GM23338 (cell line): Measurements from ENCODE around the genes NBEA, POSTN and STOML3.

DNA sequence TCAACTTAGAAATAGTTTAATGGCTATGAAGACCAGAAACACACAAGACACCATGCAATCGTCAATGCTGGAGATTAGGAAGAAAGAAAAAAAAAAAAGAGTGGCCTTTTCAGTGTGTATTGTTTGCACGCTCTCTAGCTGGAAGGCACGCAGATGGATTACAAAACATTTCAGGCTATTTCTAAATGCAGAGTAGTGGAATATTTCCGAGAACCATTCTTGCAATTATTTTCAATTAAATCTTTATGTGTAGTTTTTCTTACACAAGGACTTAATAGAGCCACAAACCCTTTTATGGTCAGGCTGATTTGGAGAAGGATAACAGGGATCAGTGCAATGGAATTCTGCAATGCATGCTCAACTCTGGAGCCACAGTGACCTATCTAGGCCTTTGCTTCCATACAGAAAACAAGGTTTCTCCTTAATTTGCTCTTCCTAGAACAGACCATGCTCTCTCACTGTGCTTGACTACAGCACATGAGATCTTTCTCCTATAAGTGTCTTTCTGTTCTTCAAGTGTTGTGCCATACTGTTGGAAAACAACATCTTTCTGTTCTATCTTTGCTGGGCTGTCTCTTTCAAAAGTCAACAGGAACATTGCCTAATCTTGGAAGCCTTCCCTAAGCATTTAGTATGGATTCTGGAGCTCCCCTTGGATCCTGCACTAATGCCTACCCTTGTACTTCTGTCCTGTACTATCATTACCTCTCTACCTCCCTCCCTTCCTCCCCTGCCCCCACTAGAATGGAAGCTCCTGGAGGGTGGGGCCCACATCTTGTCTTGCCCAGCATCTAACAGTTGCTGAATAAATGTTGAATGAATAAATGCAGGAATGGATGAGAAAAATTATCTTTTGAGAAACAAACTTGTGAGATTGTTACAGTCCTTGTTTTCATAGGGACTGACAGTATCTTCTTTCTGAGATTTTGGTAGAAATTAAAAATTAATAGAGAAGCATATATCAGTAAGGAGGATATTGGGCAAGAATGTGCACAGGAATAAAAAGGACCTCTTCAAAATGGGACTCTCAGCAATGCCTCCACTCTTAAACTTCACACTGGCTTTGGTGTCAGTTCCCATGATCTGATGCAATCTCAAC lies 26.8 kb downstream of the STARD13 start:
- PRO-cap: bidirectional peak, plus-strand start outside the sequence, minus-strand start at position 1,085 of the sequence
- RAMPAGE, long total RNA: no peak

GRCh38 chr13:33274270-33274741 lies 11.2 kb downstream of the STARD13 start:
- PRO-cap: no peak
- RAMPAGE, long total RNA: no peak

DNA sequence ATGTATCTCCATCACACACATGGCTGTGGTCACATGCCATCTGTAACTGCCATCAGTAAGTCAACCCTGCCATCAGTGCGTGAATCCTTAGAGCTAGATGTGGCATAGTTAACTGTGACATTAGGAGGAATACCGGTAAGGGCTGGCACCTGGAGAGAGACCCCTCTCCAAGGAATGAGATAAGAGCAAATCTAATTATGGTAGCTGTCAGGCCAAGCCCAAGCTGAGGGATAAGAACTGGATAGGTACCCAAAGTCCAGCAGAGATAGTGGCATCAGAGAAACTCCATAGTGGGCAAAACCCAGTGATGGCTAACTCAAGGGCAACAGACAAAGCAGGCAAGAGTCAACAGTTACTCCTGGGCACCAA lies 28.4 kb upstream of the STARD13 start:
- PRO-cap: no peak
- RAMPAGE, long total RNA: no peak

GRCh38 chr13:33536946-33537639 lies 251.5 kb upstream of the STARD13 start:
- PRO-cap: no peak
- RAMPAGE, long total RNA: no peak

GRCh38 chr13:33543119-33543486 lies 257.5 kb upstream of the STARD13 start:
- PRO-cap: bidirectional peak, plus-strand start at chr13:33543338, minus-strand start at chr13:33543249
- RAMPAGE, long total RNA: no peak

- PRO-cap: no peak
- RAMPAGE, long total RNA: no peak
Measured at GRCh38 chr13:33728068-33728705, 89.8 kb upstream of the RFC3 start.

- PRO-cap: no peak
- RAMPAGE, long total RNA: no peak
Measured at GRCh38 chr13:33968751-33969437, 150.9 kb downstream of the RFC3 start.

DNA sequence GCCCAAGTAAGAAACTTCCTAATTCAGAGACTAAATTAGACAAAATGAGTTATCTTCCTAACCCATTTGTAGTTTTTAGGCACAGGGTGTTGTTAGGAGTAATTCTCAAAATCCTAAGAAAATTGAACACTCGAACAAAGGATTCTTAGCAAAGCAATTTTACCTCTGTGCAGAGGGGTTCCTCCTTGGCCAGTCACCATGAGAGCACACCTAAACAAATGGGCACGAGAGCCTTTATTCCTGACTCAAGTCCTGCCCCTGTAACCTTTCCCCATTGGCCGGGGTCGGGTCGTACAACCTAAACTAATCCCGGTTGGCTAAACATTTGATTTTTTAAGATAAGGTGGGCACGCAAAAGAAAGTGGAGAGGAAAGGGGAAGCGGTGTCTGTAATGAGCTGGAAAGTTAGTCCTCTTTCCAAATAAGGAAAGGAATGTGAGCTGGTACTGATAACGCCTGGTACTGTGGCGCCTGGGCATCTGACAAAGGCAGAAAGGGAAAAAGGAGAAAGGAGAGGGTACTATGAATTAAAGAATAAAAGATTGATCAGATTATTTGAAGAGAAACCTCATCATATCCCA lies 335.4 kb downstream of the RFC3 start:
- PRO-cap: no peak
- RAMPAGE, long total RNA: no peak

DNA sequence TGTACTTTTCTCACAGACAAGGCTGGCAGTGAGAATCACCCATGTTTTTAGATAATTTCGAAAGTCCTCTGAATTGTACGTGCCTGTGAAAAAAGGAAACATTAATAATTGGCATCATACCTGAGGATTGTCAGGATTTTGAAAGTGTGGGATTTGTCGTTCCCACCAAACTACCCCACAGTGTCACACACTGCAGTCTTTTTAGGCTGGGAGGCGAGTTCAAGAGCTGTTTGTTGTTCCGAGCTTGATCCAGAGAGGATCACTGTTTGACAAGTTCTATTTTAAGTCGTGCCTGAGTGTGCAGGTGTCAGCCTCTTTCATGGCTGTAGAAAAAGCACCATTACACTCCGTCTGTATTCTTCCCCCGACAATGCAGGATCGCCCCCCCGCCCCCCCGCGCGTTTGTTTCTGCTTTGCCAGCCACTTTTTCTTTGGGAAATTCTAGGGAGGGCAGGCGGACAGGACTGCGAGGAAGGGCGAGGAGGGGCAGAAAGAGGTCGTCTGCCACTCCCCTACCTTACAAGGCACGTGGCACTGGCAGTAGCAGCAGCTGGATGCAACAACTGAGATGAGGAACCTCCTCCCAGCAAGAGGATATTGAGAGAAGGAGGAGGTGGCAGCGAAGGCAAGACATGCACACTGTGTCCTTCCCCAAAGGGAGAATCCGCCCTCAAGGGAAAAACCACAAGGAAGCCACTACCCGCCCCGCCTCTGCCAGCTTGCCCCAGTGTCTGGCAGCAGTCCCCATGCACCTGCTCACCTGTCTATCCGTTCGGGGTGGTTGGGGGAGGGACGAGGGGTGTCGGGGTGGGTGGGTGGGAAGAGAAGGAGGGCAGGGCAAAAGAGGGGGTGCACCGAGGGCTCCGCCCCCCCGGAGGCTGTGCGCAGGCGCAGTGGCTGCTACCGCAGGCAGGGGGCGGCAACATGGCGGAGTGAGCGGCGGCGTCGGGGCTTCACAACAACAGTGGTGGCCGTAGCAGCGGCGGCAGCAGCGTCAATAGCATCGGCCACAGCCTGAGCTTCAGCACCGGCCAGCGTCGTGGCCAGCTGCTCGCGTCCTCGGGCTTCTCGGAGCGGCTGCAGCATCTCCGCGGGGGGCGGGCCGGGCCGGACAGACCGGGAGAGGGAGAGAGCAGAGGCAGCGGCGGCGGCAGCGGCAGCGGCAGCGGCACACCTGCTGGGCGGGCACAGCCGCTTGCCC lies at the start of gene NBEA:
Gene NBEA (plus strand): TSS at position 891 of the 1,201 bp plus-strand sequence.
- PRO-cap: bidirectional peak, plus-strand start at position 600 of the sequence, minus-strand start at position 570 of the sequence; bidirectional peak, plus-strand start at position 922 of the sequence, minus-strand start at position 733 of the sequence
- RAMPAGE, long total RNA: no peak

- PRO-cap: no peak
- RAMPAGE, long total RNA: no peak
Measured at GRCh38 chr13:35733947-35734166, 257.4 kb upstream of the MAB21L1 start.

DNA sequence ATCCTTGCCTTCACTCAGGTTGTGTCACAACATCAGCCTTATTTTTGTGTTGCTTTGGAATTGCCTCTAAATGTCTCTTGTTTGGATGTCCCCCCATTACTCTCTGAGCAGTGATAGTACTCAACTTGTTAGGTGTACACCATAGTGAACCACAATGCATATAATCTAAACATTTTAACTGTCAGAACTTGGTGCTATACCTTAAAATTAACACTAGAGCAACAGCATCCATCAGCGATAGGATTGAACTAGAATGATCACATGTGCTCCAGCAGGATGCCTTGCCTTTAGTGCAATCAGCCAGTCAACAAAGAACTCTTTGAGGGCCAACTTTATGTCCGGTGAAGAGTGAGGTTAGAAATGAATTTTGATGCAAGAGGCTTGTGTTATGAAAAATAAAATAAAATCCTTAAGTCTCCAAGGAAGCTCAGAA lies 61.5 kb downstream of the DCLK1 start:
- PRO-cap: no peak
- RAMPAGE, long total RNA: no peak

GRCh38 chr13:36998173-36999057 lies 725 bp downstream of the ALG5 start:
- PRO-cap: bidirectional peak, plus-strand start at chr13:36998812, minus-strand start at chr13:36998712
- RAMPAGE, long total RNA: no peak

- PRO-cap: unidirectional peak, minus-strand start at chr13:37106798
- RAMPAGE, long total RNA: no peak
Measured at GRCh38 chr13:37106637-37106953, 1.1 kb upstream of the CSNK1A1L start.

GRCh38 chr13:37598543-37599004 lies at the start of gene POSTN:
POSTN (minus strand) TSS chr13:37598768.
- PRO-cap: no peak
- RAMPAGE, long total RNA: no peak

GRCh38 chr13:37868393-37869641 lies 755 bp downstream of the TRPC4 start:
- PRO-cap: bidirectional peak, plus-strand start at chr13:37868802, minus-strand start at chr13:37868798; bidirectional peak, plus-strand start at chr13:37868982, minus-strand start at chr13:37869017; bidirectional peak, plus-strand start at chr13:37869329, minus-strand start at chr13:37869772
- RAMPAGE, long total RNA: no peak

DNA sequence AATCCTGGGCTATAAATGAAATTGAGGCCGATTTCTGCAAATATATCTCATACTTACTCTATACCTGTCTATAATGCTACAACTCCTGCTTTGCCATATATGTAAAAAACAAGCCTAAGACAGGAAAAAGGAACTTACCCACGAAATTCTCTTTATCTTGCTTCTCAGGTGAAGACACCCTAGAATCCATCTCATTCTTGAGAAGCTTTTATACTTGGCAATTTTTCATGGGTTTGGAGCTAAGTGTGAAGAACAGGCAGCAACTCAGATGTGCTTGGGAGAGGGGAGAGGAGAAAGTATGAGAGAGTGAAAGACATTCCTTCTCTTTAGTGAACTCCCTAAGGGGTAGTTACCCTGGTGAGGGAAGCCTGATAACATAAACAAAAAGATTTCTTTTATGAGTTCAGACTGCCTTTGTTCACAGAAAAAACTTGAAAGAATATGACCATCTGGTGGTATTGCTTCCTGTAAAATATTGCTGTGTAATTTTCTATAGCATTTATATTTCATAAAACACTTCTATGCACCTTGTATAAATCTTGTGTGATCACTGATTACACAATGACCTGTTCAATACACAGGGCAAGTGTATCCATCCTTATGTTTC lies at the start of gene STOML3:
Gene STOML3 (minus strand): TSS at position 300 of the 607 bp plus-strand sequence.
- PRO-cap: unidirectional peak, minus-strand start at position 300 of the sequence
- RAMPAGE, long total RNA: no peak

DNA sequence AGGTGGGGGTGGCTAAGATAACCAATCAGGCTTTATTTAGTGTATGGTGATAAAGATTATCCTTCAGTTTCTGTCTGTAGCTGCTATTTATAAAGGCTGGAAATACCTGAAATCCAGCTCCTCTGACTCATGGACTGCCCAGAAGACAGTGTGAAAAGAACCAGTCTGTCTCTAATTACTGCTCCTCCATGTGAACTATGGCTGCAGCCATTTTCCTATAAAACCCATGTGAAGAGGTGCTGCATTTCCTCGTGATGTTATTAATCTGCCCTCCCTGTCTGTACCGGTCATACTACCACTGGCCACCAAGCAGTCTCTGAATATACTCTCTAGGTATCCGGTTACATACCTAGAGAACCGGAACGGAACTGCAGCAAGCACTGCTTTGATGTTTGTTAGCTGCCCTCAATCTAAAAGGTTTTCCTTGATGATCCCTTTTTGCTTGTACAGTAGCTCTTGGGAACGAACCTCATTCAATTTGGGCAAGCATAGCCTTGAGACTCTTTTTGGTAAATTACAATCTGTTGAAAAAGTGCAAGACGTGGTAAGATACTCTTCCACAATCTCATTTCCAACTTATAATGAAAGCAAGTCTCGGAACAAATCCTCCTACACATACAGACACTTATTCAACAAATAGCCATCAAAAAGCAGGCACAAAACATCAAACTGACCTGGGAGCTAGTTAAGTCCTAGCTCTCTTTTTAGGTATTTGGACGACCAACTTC lies 237.8 kb downstream of the LHFPL6 start:
- PRO-cap: no peak
- RAMPAGE, long total RNA: no peak

DNA sequence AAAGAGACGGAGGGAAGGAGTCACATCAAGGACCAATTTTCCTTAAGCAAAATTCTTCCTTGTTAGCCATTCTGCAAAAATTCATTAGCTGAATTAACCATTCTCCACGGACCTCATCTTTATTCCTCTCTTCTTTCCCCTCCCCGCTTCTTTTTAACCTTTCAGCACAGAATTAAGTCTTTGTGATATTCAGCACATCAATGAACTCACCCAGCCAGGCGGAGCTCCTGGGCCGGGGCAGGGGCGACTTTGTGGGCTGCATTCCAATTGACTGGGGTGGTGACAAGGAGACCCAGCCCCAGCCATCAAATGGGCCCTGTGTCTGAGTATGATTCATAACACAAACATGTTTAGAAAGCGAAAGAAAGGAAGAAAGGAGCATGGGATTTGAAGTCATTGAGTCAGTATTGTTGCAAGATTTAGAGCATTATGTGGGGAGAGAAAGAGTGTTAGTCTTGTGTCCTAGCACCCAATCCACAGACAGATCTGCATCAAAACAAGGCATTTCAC lies 185.4 kb downstream of the LHFPL6 start:
- PRO-cap: no peak
- RAMPAGE, long total RNA: no peak

GRCh38 chr13:39452719-39453406 lies 150.1 kb downstream of the LHFPL6 start:
- PRO-cap: no peak
- RAMPAGE, long total RNA: no peak

DNA sequence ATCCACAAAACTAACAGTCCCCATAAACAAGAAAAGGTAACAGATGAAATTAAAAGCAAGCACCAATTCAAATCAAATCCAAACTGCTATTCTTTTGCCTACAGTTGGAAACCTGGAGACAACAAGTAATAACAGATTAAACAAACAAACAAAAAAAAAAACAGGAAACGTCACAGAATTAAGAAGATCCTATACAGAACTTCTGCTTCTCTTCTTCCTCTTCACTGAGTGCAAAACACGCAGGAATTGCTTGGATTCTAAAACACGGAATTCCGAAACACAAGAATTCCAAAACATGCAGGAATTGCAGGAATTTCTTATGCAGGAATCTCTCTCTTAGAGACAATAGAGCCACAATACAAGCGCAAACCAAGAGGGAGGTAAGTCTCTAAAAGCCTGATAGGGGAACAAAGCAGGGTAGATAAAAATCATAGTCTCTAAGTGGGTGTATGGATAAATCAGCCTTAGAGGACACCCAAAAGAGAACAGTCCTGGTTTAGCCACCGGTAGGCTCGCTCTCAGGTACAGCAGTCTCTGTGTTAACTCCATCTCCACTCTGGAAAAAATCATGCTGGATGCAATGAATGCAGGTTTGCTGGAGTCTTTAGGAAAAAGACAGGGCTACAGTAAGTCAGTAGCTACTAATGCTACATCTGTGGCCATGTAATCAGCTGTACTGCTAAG lies 112.9 kb downstream of the LHFPL6 start:
- PRO-cap: bidirectional peak, plus-strand start at position 450 of the sequence, minus-strand start at position 232 of the sequence
- RAMPAGE, long total RNA: no peak